Cardiac muscle cell (in vitro differentiated cells and primary cell): ENCODE data around the gene LAPTM4A.

GRCh38 chr2:20051306-20052445 is at the start of gene LAPTM4A:
TSS of gene LAPTM4A (minus strand) at chr2:20051628.
- RAMPAGE, long total RNA: start-site peak on the minus strand at chr2:20051566-20051663, 6,154 and 3,278 reads in 2 replicates
- RRBS: 2% methylated on average over 26 of the region's 67 CpGs

DNA sequence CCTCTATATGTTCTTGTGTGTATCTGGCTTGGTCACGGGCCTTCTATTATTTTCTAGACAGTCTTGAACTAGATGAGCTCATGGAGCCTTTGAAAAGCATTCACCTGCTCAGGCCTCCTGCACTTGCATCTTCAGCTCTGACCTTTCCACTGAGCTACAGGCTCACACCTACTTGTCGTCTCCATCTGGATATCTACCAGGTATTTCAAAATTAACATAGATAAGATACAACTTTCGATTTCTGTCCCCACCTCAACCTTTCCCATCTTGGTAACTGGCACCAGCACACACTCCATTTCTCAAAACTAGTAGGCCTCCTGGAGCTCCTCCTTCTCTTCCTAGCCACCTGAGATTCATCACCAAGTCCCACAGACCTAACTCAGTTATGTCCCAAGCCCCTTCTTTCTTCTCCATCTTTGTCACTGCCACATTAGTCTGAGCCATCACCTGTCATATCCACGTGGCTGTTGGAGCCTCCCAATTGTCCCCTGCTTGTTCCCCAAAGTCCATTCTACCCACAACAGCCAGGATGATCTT is 69.7 kb upstream of the LAPTM4A start:
- RAMPAGE, long total RNA: no peak
- RRBS: no CpG with 5 or more reads among the region's 4 CpGs

DNA sequence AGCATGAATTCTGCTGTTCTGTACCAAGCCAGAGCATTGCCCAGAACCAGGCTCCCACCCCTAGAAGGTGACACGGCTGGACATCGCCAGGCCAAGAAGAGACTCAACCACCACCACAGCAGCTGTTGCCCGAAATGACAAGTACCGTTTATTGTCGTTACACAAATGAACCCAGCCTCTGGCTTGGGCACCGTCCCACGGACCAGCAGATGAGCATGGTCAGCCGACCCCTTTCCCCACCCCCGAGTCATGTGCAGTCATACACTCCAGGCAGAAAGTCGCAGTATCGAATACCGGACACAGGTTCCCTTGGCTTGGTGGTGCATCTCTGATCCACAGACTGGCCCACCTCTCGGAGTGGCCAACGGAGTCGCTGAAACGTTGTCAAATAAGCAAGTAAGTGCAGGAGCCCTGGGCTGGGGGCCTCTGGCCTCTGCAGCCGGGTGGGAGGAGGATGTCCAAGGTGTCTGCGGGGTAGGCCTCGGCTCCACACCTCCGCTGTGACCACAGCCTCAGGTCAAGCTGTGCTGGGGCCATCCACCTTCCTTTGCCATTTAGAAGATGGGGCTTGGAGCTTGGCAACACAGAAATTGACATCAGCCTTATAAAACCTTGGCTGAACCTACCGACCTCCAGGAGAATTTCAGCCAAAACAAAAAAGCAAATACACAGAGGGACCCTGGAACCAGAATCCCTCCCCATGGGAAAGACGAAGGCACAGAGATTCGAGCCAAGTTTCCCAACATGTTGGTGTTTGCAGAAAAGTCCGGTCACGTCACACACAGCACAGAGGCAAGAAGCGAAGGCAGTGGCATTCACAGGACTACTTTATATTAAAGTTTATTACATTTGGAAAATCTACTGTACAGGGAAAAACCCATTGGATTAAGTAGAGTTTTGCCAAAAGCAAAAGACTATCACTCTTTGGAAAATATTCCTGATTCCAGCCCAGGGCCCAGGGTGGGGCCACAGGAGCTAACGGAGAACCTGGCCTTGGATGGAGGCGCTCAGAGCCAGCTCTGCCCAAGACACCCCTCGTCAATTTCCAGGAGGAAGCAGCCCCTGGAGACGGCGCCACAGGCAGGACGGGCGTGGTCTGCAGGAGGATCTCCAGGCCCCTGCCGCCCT is 23.9 kb downstream of the SDC1 start:
- RAMPAGE, long total RNA: no peak
- RRBS: no CpG with 5 or more reads among the region's 34 CpGs

DNA sequence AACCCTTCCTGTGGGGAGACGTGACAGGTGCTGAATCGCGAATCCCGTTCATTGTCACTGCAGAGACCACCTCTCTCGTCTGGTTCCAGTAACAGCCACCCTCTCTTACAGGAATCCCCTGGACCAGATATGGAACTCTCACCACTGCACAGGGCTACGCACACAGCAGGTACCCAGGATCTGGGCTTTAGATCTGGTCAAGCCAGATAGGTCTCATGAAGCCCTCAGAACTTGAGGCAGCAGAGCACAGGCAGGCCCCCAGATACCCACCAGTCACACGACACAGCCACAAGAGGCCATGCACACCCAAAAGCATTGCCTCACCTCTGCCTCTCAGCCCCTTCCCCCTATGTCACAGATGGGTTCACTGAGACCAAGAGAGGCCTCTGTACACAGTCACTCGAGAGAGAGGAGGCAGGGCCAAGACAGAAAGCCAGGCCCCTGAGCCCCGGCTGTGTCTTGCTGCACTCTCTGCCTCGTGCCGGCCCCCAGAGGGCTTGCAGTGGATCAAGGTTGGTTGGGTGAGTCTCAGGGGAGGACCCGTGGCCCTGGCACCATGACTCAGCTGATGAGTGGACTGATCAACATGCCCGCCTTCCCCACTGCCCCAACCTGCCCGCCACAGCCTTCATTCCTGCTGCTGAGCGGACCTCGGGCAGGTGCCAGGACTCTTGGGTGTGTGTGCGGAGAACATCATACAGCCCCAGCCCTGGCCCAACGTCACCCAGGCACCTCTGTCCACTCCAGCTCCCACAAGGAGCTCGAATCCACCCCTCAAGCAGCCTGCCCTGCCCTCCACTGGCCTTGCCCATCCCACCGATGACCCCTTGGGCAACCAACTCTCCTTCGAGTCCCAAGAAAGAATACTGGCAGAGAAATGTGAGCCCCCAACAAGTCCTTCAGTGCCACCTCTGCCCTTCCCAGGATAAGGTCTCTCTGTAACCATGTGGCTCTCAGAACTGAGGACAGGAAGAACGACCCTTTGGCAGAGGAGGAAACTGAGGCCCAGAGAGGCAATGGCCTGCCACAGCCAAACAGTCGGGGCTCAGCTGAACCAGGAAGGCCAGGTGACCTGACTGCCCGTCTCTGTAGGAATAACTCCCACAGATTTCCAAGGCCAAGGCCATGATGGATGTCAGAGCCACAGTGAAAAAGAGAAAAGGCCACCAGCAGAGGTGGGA is 7.4 kb downstream of the SDC1 start:
- RAMPAGE, long total RNA: no peak
- RRBS: no CpG with 5 or more reads among the region's 24 CpGs

DNA sequence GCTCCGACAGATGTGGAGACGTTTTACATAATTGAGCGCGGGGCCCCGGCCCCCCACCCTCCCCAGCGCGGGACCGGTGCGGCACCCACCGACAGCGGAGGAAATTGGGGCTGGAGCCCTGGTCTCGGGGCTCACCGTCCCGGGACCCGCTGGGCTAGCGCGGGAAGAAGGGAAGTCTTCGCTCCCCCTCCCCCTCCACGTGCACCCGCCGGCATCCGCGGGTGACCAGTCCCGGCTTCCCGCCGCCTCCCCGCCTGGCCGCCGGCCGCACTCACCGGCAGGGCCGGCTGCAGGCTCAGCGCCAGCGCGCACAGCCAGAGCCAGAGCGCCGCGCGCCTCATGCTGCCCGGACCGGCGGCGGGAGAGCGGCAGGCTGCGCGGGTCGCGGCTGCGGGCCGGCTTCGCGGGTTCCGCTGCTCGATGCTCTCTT is 388 bp downstream of the SDC1 start:
- RAMPAGE, long total RNA: no peak
- RRBS: 2% methylated on average over 42 of the region's 54 CpGs

- RAMPAGE, long total RNA: no peak
- RRBS: no CpG with 5 or more reads among the region's 3 CpGs
These were observed 23.9 kb upstream of the SDC1 start for GRCh38 chr2:20248680-20249347.

- RAMPAGE, long total RNA: no peak
- RRBS: no CpG with 5 or more reads among the region's 1 CpG
These were observed 23.5 kb downstream of the PUM2 start for GRCh38 chr2:20327185-20327583.

GRCh38 chr2:20329043-20329893 is 21.4 kb downstream of the PUM2 start:
- RAMPAGE, long total RNA: no peak
- RRBS: no CpG with 5 or more reads among the region's 10 CpGs

GRCh38 chr2:20346916-20347675 is 3.5 kb downstream of the PUM2 start:
- RAMPAGE, long total RNA: no peak
- RRBS: no CpG with 5 or more reads among the region's 6 CpGs

DNA sequence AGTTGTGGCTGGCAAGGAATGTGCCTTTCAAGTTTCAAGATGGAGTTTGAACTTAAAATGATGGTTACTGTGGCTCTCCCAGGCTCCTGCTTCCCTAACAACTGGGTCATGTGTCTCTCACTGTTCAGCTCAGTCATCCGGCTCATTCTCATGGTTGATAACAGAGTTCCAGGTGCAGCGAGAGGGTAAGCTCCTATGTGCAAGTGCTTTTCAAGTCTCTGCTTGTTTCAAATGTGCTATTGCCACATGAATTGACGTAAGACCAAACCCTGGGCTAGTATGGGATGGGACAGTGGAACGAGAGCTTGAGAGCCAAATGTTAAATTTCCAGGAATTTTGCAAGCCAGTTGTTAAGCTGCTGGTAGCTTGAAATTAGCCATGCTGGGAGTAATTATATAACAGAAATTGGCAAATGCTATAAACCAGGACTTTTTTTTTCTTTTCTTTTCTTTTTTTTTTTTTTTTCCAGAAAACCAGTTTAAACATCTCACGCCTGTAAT is 19.6 kb upstream of the PUM2 start:
- RAMPAGE, long total RNA: no peak
- RRBS: no CpG with 5 or more reads among the region's 5 CpGs

GRCh38 chr2:20421771-20422541 is 24.9 kb upstream of the RHOB start:
- RAMPAGE, long total RNA: no peak
- RRBS: no CpG with 5 or more reads among the region's 14 CpGs

DNA sequence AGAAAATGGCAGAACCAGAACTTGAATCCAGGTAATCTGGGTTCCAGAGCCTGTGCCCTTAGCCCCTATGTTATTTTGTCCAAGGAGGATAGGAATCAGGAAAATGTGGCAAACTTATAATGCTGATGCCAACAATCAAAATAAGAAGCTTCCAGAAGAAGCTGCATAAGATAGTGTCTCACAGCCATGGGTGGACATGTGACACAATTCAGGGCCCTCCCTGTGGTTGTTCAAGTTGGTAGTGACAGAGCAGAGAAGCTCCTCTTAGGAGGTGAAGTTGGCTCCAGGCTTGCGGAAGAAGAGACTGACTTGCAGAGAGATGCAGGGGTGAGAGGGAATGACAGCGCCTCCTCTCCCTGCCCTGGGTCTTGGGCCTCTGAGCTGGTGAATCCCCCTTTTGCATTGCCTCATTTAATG is 23.1 kb upstream of the RHOB start:
- RAMPAGE, long total RNA: no peak
- RRBS: no CpG with 5 or more reads among the region's 2 CpGs

DNA sequence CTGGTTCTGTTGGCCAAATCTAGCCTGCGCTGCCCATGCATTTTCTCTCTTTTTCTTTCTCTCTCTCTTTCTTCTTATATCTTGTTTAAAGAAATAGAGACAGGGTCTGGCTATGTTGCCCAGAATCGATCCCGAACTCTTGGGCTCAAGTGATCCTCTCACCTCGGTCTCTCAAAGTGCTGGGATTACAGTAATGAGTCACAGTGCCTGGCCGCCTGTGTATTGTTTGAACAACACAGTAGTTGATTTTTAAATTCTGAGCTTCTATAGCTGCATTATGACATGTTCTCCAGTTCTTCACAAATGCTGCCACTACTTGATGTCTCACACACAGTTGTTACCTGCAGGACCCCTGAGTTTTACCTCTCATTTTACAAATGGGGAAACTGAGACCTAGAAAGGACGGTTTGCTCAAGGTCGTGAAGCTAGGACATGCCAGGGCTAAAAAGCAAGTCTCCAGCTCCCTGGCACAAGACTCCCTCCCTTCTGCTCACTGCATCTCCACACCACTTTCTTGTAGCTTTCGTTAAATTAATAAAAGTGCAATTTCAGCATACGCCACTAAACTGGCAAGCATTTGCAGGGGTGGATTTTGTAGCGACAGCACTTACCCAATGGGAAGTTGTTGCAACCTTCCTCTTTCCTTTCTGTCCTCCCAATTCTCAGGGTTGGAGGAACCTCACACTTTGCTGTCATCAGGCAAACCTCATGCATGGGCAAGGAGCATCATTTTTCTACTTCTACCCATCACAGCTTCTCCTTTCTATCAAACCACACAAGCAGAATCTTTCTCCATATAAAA is 7.6 kb upstream of the RHOB start:
- RAMPAGE, long total RNA: no peak
- RRBS: no CpG with 5 or more reads among the region's 10 CpGs

GRCh38 chr2:20446028-20446592 is 764 bp upstream of the RHOB start:
- RAMPAGE, long total RNA: no peak
- RRBS: 6% methylated on average over 7 of the region's 16 CpGs

GRCh38 chr2:20474017-20474812 is 27.3 kb downstream of the RHOB start:
- RAMPAGE, long total RNA: no peak
- RRBS: no CpG with 5 or more reads among the region's 10 CpGs

DNA sequence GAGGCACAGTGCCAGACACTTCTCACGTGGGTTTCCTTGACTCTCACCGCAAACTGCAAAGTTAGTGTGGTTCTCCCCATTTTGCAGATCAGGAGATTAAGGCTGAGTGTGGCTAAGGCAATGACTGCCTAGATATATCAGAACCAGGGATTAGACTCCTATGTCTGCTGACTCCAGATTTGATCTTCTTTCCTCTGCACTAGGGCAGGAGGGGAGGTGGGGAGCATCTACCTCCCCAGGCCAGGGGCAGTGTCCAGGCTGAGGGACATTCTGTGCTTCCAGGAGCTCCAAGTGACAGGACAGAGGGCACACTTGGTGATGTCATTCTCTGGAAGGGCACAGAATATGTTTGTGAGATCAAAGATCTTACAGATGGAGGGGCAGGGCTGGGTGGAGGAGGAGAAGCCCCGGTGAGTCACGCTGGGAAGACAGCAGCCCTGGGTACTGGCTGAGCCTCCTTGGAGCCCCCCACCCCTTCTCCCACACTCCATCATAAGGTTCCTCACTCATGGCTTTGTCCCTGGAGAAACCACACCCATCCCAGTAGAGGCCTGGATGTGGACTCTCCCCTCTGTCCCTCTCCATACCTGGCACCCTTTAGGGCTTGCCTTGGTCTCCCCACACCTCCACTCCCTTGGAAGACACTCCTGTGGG is 92.4 kb downstream of the RHOB start:
- RAMPAGE, long total RNA: no peak
- RRBS: no CpG with 5 or more reads among the region's 4 CpGs

- RAMPAGE, long total RNA: no peak
- RRBS: no CpG with 5 or more reads among the region's 6 CpGs
These were observed 66.5 kb downstream of the HS1BP3 start for GRCh38 chr2:20584230-20585055.

DNA sequence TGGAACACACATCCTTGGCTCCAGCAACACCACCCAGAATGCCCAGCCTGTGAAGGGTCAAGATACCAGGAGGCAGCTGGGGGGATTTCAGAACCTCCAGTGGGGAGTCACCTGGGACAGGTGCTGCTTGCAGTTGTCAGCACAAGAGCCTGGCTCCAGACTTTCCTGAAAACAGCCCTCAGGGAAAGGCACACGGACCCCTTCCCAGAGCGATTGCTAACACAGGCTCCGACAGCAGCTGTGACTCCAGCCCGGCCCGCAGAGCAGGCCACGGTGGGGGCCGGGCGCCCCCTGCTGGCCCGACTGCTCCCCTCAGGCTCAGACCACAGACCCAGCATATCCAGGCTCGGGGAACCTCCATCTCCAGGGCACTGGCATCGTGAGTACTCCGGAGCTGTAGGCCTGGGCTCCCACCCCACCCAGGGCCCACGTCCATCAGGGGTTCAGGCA is 8.6 kb downstream of the HS1BP3 start:
- RAMPAGE, long total RNA: no peak
- RRBS: 1% methylated on average over 5 of the region's 13 CpGs

- RAMPAGE, long total RNA: no peak
- RRBS: no CpG with 5 or more reads among the region's 14 CpGs
These were observed 10.0 kb downstream of the GDF7 start for GRCh38 chr2:20676681-20677594.

DNA sequence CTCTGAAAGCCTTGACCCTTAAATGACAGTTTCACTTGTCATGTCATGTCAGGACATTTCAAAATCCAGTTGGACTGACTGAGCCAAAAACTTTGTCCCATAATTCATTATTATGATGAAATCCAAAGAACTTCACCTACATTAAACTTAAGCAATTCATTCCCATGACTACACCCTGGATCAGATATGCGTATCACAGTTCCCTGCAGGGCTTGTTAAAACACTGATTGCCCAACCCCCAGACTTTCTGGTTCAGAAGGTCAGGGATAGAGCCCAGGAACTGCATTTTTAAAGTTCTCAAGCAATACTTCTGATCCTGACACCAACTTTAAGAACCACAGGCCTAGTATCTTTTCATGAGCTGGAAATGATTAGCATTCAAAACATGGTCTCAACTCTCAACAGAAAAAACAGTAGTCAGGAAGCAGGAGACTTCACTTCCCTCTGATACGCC is 26.4 kb downstream of the LDAH start:
- RAMPAGE, long total RNA: no peak
- RRBS: no CpG with 5 or more reads among the region's 2 CpGs